Mucosa of descending colon (tissue), 1 donor: Measurements from ENCODE around the genes RGL4 and CHCHD10.

- PRO-cap: no peak
Observed at GRCh38 chr22:21992631-21992983, 10.0 kb upstream of the TOP3B start.

- PRO-cap: no peak
Observed at GRCh38 chr22:22061448-22061970, 78.9 kb upstream of the TOP3B start.

- PRO-cap: no peak
Observed at GRCh38 chr22:22167499-22168474, 76.8 kb upstream of the VPREB1 start.

- PRO-cap: no peak
Observed at GRCh38 chr22:22409275-22409959, 99.1 kb downstream of the ZNF280B start.

DNA sequence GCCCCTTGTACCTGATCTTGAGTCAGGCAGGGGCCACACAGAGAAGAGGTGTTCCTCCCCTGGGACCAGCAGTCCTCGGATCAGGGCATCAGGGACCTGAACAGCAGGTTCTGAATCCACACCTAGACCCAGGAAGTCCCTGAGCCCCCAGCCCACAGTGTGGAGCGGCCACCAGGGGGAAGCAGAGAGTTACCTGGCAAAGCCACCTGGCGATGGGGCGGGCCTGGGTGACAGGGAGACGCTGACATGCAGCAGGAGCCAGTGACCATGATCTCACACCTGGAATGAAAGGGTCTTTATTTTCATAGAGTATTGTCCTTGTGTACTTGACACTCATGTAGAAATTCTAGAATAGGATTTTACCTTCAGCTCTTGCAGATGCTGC, 48.4 kb downstream of the GGTLC2 start:
- PRO-cap: no peak

DNA sequence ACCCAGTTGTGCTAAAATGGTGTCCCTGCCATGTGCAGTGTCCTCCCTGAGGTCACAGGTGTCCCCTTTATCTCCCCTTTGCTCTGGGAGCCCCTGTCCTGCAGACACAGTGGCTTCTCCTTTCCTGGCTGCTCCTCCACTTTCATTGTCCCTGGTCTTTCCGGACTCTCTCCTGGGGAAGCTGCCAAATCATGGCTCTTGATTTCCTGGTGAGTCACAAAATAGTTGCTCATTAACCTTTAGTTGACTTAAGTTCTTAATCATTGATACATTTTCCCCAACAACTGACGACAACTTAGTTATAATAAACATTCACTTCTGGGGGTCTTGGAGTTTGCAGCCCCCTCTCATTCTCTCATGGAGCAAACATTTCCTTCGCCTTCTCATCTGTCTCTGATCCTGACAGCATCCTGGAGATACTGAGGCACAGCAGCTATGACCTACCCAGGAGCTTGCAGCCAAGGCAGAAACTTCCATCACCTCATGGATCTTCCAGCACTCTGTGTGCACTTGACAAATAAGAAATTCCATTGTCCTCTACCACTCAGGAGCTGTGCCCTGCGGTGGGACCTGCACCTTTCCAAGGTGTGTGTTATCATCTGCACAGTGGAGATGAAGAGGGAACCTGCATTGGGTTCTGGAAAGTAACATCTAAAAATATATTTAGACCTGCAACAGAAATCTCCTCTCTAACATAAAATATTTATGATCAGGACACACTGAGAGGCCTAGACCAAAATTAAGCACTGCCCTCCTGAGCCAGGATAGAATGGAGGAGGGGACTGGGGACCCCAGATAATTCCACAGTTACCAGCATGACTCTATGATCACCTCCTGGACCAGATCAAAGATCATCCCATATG, 49.0 kb downstream of the GGTLC2 start:
- PRO-cap: unidirectional peak, minus-strand start at position 147 of the sequence

- PRO-cap: no peak
Observed at GRCh38 chr22:22697672-22698128, 53.3 kb downstream of the GGTLC2 start.

GRCh38 chr22:22711133-22711850, 66.9 kb downstream of the GGTLC2 start:
- PRO-cap: no peak

DNA sequence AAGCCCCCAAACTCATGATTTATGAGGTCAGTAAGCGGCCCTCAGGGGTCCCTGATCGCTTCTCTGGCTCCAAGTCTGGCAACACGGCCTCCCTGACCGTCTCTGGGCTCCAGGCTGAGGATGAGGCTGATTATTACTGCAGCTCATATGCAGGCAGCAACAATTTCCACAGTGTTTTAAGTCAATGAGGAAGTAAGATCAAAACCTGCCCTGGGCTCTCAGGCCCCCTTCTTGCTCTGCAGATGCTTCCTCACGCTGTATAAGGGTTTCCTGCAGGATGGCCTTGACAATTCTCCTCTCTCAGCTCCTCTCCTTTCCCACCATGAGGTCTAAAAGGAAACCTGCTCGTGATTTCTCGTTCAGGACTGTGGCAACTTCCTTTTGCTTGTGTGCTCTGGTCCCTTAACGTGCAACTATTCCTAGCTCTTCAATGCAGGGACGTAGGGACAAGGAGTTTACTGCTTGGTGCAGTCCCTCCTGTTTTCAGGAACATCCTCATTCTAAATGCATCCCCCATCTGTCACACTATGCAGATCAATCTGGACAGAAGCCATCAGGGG, 64.4 kb upstream of the IGLL5 start:
- PRO-cap: no peak

DNA sequence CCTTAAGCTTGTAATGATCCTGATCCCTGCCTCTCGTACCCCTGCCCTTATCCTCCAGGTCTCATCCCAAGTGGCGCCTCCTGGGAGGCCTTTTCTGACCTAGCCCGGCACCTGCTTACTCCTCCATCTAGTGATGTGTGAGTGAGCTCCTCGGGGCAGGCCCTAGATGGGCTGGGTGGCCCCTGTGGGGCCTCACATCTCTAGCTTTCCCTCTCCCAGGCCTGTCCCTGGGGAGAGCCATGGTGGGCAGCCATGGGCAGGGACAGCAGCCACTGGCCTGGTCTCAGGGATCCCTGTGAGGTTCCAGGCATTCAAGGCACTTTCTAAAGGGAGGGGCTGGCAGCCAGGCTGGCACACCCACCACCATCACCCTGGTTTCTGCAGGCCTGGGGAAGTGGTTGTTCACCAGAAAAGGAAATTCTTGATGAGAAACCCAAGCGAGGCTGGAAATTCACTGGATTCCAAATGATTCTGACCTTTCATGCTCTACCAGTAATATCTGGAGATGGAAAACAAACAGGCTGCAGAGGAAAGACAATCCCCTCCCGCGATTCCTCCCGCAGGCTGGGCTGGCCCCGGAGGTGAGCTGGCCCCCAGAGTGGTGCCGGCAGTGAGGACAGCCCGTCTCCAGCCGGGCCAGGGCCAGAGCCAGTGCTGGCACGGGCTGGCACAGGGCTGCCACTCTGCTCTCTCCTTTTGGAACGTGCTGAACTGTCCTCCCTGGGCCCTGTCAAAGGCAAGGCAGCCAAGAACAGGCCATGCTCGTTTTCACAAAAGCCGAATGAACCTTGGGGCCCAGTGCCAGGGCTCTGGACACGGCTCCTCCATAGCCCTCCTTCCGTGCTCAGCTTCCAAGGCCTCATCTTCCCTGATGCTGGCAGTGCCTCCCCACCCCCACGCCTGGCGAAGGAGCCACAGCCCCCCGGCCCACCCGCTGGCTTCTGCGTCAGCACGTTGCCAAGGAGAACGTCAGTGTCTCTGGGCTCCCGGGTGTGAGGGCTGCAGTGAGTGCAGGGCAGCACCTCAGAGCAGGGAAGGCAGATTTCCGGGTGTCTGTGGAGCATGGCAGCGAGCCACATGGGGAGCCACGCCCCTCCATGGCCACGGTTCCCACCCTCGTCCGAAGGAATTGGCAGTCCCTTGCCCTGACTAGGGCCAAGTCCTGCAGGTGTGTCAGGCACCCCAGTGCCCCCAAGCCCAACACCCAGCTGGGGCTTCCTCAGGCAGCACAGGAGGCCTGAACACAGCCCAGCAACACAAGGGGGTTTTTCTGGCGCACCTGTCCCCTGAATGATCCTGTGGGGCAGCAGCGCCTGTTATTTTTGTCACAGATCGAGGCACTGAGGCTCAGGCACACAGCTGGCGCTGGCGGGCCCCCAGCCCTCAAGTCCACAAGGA, 28.4 kb downstream of the GNAZ start:
- PRO-cap: no peak

DNA sequence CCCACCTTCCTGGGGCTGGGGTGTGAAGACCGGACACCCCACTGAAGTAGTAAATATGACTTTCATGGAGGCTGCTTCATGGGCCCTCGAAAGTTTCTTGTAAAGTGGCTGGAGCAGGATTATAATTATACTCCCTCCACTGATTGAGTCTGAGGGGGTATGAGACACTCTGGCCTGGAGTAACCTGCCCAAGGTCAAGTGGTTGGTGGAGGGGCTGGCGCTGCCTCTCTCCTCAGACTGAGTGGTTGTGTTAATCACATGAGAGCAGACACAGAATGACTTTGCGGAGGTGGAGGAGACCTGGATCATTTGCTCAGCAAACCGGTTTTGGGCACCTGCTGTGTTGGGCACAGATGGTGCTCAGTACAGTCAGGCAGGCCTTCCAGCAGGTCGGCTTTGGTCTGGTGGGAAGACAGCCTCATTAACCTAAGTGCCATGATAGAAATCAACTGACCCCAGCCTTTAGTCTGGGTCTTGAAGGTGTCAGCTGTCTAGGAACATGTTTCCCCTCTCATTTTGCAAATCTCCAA, 11.8 kb downstream of the BCR start:
- PRO-cap: no peak

- PRO-cap: no peak
Observed at GRCh38 chr22:23204808-23205430, 24.6 kb downstream of the BCR start.

DNA sequence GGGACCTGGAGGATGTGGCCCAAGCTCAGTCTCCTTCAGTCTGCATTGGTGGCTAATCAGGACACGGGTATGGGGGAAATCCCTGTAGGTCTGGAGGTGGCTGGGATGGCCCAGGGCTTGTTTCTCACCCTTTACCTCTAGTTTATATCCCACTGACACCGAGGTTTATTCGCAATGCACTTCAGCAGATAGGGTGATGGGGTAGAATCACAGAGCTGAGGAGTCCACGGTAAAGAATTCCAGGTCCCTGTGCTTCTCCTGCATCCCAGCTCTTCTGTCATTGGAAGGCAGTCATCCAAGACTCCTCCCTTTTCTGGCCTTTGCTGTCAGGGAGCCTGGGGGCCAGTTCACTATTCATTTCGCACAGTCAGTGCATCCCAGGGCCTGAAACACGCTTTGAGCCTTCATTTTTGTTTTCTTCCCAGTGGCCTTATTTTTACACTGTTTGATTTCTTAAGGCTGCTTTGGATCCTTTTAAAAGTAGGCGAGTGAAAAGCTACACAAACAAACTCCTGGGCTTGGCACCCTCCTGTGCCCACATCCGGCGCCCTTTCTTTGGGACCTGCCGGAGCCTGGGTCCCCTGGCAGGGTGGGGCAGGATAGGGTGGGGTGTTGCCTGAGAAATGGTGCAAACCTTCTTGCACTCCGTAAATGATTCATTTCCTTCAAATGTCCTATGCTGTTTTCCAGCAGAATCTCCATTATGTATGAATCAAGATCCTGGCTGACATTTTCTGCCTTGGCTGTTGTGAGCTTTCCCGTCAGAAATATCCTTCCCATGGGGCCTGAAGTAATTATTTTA, 45.4 kb downstream of the BCR start:
- PRO-cap: no peak

- PRO-cap: no peak
Observed at GRCh38 chr22:23244853-23245838, 64.8 kb downstream of the BCR start.

DNA sequence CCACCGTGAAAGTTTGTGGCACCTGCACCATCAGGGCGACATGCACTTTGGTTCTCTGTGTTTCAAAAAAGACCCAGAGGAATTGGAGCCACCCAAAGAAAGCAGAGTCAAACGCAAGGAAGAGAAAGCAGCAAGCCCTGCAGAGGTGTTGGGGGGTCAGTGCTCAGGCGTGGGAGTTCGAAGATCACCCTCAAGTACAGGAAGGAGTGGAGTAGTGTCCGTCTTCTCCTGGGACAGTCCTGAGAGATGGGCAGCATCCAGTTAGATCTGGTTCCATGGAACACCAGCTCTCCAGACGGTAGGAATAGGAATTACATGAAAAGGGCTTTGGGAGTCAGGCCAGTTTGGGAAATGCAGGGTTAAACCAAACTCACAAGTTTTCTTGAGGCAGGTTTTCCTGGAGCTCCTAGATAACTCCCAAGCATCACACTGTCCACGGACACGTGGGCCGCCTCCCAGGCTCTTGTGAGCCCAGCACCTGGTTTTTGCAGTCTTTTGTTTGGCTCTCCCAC, 89.8 kb downstream of the BCR start:
- PRO-cap: no peak

DNA sequence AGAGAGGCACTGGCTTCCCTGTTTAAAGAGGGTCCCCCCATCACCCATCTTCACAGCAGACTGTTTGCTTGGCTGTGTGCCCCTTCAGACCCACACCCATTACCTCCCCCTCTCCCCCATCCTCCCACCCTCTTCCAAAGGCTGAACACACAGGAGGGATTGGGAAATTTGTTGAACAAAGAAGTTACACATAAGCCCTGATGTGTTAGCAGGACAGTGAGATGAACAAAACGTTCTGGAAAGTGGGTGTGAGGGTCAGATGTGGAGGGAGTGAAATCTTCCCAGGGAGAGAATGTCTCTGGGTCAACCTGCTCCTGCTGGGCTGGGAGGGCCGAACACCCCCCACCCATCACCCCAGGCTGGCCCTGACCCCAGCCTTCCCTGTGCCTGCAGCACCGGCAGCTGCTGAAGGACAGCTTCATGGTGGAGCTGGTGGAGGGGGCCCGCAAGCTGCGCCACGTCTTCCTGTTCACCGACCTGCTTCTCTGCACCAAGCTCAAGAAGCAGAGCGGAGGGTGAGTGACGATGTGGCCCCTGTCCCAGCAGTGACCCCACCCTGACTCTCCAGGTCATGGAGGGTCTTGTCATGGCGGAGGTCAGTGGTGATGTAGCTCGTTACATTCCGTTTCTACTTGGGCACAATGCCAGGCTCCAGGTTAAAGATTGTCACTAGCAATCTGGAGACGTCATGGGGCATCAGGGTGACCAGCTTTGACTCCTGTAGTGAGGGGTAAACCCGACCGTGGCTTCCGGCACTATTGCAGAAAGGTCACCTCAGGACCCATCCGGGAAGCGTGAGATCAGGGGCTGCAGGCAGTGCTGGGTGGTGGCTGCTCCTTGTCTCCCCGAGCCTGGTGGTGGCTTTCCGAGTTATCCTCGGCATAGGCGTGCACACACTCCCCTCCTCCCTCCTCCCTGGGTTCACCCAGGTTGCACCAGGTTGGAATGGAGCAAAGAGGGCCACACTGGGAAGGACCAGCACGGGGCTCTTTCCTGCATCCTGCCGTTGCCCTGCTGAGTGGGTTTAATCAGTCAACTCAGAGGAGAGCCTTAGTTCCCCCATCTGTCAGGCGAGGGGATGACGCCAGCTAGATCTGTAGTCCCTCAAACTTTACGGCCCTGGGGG, 103.6 kb downstream of the BCR start:
- PRO-cap: no peak

GRCh38 chr22:23538677-23539064, 41.4 kb downstream of the IGLL1 start:
- PRO-cap: no peak

GRCh38 chr22:23591107-23591902, 11.2 kb upstream of the IGLL1 start:
- PRO-cap: no peak

- PRO-cap: no peak
Observed at GRCh38 chr22:23690624-23691202, at the start of gene RGL4. TSS of gene RGL4 (plus strand) at chr22:23691013.

DNA sequence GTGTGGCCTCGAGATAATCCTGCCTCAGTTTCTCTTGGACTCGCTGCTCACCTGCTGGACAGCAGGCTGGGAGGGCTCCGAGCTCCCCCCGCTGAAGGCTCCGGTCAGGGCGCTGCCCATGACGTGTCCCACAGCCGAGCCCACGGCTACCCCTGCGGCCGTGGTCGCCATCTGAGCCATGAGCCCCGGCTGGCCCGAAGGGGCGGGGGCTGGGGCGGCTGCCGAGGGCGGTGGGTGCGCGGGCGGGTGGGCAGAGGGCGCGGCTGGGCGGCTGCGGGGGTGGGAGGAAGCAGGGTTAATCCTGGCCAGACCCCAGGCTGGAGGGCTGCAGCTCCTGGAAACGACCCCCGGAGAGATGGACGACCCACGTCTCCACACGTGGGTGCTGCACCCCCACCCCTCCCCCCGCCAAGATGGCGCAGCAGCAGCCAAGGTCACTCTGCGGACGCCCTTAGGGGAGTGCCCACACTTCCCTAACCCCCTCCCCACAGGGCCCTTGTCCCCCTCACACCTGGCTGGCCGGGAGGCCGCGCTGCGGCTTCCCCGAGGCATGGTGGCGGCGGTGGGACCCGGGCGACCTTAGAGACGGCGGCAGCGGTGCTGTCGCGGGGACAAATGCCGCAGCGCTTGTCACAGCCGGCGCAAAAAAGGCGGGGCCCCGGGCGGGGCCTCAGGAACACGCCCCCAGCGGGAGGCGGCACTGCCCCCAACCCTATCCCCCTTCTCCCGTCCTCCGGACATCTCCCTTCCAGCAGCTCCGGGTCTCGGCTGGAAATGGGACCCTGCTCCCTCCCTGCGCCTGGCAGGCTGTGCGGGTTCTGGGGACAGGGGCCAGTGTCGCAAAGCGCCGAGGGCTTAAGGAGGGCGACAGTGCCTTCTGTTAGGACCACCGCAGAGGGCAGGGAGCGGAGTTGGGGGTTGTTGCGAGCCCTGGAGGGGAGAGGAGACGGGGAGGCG, at the start of gene CHCHD10:
TSS of gene CHCHD10 (minus strand) at position 650 of the 957 bp plus-strand sequence.
- PRO-cap: bidirectional peak, plus-strand start at position 715 of the sequence, minus-strand start at position 620 of the sequence